ENCODE data around the gene ZAR1L.

DNA sequence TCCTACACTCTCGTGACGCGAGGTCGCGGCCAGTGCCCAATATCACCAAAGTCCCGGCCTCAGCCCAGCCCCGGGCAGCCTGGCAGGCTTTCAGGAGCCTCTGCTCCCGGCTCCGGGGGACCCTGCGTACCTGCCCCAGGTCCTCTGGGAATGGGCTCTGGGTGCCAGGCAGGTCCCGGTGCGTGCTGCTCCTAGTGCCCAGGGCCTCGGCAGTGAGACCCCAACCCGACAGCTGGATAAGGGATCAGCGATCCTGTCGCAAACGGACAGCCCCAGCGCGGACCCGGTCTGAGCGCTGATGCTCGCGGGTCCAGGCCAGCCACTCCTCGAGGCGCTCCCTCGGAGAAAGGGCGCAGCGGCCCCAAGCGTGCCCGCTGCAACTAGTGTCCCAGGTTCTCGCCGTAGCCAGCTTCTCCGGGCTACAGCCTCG, 659 bp downstream of the FLT1 start:
- RRBS: 2% methylated on average over 20 of the region's 34 CpGs

DNA sequence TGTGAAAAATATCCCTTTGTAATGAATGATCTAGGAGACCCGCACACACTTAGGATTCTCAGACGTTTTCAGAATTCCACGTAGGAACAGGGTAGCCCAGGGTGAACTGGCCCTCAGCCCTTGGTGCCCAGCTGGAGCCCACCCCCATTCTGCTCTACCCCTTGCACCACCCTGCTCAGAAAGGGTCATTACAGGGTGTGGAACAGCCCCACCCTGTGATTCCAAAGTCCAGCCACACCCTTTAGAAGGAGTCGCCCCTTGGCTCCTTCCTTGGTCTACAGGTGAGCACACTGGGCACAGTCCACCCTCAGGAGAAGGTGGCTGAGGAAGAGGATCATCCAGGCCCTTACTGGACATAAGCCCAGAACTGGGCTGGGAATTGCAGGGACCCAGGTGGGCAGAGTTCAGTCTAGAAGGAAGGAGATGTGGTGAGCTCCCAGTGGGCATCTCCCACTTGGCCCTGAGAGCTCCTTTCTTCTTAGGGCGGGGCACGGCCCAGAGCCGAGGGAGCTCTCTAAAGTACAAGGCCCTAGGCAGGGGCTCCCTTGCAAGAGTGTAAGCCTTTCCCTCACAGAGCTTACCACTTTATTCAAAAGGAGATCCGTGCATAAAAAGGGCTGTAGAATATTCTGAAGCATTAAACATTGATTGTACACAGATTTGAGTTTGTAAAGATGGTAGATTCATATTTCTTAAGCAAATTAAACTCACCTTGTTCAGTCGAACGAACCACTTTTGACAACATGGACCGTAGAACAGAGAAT, 8.5 kb downstream of the SLC46A3 start:
- RRBS: no CpG with 5 or more reads among the region's 11 CpGs

DNA sequence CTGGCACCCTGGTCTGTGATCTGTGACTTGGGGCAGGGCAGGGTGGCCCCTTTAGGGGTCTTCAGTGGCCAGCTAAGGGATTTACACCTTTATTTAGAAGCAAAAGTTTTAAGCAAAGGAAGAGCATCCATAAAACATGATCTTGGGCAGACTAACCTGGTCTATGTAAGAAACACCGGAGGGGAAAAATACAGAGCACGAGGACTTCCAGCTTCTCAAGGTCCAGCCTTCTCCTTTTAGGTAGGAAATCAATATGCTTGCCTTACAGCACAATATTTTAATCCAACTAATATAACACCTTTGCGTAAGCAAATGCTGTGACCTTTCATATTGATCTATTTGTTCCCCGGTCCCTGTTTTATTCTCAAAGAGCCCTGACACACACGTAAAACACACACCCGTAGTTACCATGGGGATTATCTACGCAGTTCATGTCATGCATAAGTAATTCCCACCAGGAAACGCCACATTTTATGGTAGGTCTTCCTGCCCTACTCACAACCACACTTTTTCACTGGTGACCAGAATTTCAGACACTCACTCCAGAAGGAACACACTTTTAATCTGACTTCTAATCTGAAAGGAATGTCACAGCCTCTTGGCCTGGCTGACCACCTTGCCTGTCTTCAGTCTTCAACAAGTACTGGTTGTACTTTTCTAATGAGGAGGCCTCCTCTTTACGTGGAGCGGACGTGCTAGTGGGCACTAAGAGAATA, 46.9 kb downstream of the SLC7A1 start:
- RRBS: no CpG with 5 or more reads among the region's 11 CpGs

- RRBS: no CpG with 5 or more reads among the region's 7 CpGs
Measured at GRCh38 chr13:29790484-29791423, 59.7 kb downstream of the UBL3 start.

DNA sequence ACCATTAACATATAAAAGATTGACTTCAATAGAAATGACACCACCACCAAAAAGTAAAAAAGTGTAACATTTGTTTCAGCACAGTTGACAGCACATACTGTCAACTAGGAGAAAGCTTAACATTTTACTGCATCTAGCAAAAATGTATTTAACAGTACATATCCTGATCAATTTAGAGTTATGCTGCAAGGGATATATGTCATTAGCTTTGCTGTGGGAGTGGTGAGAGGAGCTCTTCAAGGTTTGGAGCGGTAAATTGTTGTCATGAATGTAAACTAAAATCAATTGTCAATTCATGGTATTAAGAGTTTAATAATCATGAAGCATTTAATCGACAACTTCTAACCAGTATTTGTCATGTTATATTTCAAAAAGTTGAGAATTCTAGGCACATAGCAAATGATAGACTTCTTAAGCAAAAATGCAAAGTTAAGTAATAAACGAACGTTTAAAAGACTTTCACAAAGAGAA, 3.6 kb downstream of the UBL3 start:
- RRBS: no CpG with 5 or more reads among the region's 4 CpGs

DNA sequence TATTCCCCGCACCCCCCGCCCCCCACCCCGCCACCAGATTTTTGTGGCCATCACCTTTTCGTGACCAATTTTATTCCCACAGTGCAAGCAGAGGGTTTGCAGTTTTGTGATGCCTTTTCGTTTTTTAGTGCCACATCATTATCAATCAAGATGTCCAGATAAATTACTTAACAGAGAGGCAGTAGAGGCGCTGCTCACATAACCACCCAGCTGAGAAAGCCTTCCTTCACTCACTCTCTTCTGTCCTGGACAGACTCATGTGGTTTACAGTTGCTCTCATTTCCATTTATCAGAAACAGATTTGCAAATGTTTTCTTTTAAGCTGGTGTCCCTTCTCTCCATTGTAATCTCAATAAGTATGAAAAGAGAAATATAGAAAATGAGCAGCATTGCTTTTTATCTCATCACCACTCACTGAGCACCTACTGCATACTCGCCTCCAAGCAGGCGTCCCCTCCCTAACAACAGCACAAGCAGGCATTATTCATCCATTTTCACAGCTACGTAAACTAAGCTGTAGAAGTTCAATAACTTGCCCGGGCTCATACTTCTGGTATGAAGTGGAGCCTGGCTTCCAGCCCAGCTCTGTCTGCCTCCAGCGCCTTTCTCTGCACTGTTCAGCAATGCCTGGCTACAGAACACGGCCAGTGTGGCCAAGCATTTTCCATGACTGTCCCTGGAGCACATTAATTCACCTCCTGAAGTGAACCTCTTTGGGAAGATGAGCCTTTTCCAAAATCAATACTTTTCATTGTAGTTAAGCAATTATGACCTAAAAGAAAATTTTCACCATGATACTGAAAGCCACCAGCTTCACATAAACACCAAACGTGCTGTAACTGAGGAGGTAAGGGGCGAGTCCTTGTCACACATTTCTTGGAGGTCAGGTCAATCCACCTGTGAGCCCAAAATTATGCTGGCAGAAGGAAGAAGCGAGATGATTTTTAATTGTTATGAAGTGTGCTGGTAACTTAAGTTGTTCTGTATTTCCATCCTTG, 34.7 kb upstream of the KATNAL1 start:
- RRBS: no CpG with 5 or more reads among the region's 15 CpGs

DNA sequence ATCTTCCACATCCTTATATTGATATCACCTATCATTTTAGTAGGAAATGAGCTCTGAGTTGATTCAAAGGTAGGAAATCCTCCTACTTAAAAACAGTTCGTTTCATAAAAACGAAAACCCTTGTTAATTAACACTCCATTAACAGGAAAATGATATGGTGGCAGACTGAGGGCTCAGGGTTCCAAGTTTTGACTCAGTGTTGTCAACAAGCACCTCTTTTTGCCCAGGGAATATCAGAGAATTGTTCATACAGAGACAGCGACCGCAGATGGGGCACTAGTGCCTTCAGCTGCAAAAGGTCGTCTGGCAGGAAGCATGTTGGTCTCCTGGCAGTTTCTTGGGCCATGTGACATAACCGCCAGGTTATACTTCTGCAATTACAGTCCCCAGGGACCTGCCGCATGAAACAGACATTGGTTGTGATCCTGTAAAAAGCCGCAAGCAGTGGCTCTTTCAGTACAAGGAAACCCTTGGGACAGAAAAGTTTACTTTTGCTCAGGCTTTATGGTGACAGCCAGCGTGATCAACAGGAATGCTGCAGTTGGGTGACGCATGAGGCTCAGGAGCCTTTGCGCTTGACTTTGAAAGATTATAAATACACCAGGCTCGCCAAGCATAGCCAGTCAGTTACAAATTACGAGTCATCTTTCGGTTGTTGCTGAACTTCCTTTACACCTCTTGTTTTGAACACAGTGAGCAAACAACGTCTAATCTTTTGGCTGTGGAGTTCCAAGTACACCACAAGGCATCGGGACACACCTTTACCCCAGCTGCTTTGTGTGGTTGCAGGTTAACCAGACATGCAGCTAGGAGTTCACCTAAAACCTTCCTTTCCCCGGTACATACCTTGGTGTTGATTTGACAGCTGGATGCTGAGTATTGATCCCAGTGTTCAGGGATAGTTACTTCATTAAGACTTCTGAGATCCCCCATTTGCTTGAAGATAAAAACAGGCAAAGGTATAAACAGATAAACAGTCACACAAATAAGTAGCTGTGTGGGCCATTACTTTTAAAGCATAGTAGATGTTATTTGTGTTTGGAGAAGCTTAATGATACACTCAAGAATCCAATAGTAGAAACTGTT, 50.5 kb upstream of the UBE2L5 start:
- RRBS: no CpG with 5 or more reads among the region's 17 CpGs

- RRBS: no CpG with 5 or more reads among the region's 6 CpGs
Measured at GRCh38 chr13:30410004-30410476, 12.3 kb upstream of the UBE2L5 start.

DNA sequence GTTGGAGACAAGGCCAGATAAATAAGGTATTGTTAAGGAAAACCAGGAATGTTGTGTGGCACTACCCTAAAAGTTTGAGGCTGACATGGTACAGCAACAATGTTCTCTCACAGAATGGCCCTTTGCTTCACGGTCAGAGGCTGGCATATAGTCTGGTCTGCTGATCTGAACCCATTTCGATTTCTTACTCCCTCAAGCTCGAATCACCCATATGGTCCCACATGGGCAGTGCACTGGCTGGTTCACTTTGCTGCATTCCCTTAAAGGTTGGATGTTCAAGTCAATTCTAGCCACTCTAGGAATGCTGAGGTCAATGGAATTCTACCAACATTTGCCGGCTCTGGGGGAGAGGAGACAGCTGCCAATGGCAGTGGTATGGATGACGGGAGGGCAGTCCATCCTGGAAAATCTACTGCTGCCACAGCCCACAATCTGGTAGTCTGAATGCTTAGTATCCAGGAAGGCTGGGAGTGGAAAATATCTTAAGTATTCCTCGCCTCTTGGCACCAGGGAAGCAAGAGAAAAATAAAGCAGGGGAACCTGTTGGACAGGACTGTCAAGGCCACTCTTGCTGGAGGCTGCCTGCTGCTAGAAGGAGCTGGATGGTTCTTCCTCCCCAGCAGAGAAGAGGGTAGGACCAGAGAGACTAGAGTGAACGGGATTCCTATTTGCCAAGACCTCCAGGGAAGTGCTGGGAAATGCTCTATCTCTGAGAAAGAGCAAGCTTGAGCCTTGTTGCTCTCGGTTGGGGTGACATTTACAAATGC, 20.5 kb upstream of the HMGB1 start:
- RRBS: no CpG with 5 or more reads among the region's 8 CpGs

DNA sequence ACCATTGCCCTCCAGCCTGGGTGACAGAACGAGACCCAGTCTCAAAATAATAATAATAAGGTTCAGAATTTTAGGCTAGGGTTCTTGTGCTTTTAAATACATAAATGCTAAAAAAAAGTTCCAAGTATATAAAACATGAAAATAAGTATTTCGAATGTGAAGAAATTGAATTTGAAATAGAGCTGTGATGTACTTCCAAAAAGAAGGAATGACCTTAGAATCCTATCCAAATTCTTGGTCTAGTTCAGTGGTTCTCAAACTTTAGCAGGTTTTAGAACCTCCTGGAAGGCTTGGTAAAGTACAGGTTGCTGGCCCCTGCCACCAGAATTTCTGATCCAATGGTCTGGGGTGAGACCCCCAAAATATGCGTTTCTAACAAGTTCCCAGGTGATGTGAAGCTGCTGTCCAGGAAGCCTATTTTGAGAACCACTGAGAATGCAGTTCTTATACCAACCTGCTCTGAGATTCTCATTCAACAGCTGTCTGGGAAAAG, 51.2 kb upstream of the HMGB1 start:
- RRBS: no CpG with 5 or more reads among the region's 3 CpGs

DNA sequence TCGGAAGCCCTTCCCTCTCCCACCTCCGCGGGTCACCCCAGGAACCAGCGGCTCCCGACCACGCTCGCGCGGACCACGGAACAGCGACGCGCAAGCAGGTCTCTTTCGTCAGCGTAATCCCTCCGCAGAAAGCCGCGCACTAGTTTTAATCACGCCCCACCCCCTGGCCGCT, 367 bp upstream of the USPL1 start:
- RRBS: no CpG with 5 or more reads among the region's 20 CpGs

GRCh38 chr13:30681710-30682293, 53.5 kb upstream of the ALOX5AP start:
- RRBS: no CpG with 5 or more reads among the region's 6 CpGs

DNA sequence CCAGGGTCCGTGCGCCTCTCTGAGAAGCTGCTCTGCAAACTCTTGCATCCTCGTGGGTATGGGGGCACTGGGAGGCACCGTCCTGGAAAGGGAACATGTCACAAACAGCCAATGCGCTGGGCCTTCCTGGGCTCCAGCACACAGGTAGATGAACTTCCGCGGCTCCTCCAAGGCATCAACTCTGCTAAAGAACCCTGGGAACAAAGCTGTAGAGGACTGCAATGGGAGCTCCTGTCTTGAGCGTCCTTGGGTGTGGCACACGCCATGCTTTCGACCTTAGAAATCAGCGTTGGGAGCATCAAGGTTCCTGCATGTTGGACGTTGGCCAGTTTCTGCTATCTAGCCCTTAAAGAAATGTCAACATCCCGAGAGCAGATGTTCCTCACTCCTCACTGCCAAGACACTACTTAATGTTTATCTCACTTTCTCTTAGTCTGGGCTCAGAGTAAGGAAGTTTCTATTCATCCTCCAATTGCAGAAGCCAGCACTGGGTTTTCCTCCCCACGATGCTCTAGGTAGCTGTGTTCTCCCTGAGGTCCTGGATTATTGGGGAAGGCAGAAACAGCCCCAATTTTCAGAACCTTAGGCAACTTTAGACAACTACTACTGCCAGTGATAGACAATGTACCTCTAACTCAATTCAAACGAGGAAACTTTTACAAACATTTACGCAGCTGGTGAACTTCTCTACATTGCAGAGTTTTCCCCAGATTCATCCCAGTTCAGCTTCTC, 70.6 kb upstream of the MEDAG start:
- RRBS: no CpG with 5 or more reads among the region's 16 CpGs

GRCh38 chr13:31160532-31161285, 995 bp downstream of the HSPH1 start:
- RRBS: 2% methylated on average over 8 of the region's 38 CpGs

DNA sequence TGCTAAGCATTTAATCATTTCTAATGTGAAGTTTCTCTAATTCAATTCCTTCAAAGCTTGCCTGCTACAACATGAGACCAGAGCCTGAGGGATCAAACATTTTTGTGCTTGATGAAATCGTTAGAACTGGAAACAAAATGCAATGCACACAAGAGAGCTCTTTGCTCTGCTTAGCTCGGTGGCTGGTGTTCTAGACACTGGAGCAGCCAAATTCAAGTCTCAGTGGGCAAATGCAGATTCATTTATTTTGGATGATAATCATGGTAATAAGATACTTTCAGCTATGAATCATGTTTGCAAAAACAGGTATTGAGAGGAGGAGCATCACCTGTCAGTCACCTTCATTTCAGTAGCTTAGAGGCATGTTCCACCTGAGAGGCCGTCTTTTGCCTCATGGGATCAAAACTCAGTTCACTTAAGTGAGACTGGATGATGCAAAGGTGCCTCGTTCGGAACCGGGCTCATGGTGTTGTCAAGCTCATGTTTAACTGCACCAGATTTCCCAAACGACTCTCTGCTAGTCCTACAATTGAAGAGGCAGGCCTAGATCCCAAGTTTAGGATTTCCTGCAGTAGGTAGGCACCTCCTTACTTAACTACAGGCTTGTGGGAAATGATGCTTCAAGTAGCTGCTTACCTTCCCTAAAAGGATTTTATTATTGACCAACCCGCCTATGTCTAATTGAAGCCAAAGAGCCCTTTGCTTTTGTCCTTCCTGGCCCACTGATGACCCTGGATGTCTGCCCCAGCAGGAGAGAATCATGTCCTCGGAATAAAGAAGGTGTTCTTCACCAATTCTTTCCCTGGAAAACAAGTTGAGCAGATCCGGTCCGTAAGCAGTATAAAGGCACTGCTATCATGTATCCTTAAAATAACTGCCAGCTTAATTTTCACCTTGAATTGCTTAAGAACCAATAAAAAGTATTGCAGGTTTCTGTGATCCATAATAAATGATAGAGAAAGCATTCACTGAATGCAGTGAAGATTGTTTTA, 60.1 kb downstream of the ZAR1L start:
- RRBS: no CpG with 5 or more reads among the region's 11 CpGs

GRCh38 chr13:32314761-32315664, at the start of gene ZAR1L:
ZAR1L (minus strand) TSS chr13:32315363.
- RRBS: 0% methylated on average over 1 of the region's 54 CpGs

DNA sequence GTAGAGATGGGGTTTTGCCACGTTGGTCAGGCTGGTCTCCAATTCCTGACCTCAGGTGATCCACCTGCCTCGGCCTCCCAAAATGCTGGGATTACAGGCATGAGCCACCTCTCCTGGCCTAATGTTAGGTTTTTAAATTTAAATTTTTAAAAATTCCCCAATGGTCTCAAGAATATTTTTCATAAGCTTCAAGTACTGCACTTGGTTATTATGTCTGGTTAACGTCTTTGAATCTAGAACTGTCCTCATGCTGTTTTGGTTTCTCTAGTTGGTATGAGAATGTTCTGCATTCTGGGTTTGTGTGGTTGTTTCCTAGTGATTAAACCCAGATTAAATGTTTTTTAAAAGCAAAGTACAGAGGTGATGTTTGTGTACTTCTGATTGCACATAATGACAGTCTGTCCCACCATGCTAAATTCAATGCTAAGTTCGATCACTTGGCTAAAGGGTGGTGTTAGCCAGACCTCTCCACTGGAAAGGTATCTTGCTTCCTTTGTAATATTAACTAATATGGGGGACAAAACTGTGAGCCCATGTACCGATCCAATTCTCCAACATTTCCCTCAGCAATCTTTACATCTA, 14.7 kb downstream of the N4BP2L1 start:
- RRBS: no CpG with 5 or more reads among the region's 5 CpGs

DNA sequence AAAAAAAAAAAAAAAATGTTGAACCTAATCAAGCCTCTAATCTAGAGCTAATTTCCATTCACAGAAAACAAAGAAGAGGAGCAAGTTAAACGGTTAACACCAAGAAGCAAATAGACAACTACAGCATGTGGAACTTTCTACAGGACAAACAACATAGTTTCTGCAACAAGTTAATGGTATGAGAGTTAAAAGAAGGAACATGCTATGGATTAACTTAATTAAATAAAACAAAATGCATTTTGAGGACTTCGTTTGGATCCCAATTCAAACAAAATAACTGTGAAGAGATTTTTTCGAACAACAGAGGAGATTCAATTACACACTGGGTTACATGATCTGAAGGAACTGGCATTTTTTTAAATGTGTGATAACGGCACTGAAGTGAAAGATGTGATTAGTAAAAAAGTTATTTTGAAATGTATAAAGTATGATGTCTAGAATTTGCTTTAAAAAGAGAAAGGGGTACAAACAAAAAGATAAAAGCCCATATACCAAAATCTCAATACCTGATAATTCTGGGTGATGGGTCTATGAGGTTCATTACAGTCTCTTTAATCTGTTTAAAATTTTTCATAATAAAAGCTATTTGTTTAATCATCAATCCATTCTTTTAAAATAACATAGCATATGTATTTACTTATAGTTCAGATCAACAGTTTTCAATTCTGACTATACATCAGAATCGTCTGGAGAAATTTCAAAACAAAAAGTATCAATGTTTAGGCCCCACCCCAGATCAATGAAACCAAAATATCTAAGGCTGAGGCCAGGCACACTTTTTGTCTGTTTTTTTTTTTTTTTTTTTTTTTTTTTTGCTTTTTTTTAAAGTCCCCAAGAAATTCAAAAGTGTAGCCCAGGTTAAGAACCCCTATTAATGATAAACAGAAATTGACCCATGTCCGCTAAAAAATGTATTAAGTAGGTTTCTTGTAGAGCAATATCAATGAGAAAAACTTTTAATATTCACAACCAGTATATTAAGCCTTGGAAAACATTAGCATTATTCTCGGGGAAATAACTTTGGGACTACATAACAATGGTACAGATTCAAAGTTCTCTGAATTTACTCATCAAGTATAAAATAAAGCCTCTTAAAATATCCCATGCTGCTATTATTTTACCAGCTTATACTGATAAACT, 12.2 kb downstream of the N4BP2L2 start:
- RRBS: no CpG with 5 or more reads among the region's 7 CpGs

- RRBS: no CpG with 5 or more reads among the region's 7 CpGs
Measured at GRCh38 chr13:32537835-32537953, 901 bp downstream of the N4BP2L2 start.

Measured in HTR-8/SVneo (cell line).